REH cell (cell line): ENCODE measurements around the genes NKX2-2 and NXT1.

DNA sequence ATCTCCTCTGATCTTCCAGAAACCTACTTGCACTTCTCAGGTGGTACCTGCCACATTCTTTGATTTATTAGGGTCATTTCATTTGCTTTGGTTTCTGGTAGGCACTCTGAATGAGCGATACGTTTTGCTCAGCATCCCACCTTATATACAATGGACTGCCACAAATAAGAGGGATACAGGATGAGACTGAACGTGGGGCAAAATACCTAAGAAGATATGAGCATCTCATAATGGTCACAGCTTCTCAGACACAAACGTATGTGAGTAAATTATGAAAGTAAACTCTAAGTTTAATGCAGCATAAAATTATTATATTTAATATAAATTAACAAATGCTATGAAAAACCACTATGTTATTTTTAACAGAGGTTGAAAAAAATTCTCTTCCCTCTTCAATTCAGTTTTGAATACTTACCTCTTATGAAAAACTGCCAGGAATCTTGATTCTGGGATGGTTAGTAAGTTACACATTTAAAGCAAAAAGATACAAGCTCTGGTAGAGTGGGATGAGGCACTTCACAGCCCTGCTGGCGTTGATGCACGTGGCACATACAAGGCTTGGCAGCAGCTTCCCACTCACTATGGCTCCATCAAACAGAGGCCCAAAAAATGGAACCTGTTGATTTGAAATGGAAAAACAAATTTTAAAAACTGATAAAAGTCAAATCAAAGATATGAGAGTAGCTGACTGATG lies 104.6 kb downstream of the INSM1 start:
- PRO-cap: no peak

DNA sequence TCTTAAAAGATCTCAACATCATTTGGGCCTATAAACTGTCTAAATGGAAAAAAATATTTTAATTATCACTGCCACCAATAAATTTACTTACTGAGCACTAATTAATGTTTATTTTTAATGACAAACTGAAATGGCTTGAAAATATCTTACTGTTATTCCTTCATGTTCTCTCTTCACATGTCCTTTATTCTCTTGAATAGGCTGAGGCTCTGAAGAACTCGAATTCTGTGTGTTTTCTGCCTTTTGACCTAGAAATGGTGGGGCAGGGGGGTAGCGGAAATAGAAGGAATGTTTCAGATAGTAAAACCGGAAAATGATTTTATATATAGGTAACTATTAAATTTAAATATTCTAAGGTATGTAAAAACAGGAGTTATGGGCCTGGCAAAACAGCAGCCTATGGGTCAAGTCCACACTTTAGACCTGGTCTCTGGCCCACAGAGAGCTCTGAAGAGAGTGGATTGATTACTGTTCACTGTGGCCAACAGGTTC lies 123.3 kb downstream of the RALGAPA2 start:
- PRO-cap: no peak

DNA sequence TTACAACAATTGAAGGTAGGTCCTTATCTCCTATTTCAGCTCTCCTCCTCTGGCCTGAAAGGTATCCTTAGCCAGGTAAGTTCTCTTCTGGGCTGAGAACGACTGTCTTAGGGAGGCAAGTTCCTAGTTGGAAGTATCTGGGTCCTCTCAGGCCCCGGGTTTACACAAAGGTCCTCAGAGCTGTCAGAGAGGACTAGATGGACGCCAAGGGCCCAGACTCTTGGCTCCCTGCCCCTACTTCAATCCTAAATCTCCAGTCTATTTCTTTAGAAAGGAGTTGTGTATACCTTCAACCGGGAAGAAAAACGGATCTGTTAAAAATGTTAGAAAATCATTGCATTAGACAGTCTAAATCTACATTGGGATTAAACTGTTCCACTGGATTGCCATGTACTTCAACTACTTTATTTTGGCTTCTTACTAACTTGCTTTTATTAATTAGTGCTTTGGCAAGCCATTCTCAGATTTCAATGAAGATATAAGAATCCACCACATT lies 109.5 kb downstream of the RALGAPA2 start:
- PRO-cap: no peak

- PRO-cap: no peak
Observed at GRCh38 chr20:20604929-20605675, 107.3 kb downstream of the RALGAPA2 start.

GRCh38 chr20:20761338-20761882 lies 49.0 kb upstream of the RALGAPA2 start:
- PRO-cap: no peak

- PRO-cap: no peak
Observed at GRCh38 chr20:21101295-21101856, 24.5 kb upstream of the KIZ start.

GRCh38 chr20:21159837-21160206 lies 33.9 kb downstream of the KIZ start:
- PRO-cap: no peak

DNA sequence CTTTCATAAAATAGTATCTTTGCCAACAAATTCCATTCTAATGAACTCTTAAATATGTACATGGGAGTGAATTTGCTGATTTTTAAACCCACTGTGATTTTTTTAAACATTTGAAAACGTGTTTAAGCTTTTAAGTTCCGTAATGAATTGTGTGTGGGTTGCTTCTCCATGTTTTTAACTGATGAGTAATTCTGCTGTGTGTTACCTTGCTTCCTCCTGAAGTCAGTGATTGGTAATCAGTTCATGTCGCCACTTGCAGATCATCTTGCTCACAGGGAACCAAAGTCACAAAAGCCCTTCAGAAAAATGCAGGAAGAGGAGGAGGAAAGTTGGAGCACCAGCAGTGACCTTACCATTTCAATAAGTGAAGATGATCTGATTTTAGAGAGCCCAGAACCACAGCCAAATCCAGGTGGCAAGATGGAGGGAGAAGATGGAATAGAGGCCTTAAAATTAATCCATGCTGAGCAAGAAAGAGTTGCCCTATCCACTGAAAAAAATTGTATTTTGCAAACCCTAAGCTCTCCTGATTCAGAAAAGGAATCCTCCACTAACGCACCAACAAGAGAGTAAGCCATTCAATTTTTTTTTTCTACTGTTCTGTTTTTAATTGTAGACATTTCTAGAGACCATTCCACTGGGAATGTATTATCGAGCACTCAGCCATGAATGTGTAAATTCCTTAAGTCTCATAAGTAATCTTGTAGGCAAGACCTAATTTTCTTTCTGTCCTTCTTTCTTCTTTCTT lies 36.9 kb downstream of the KIZ start:
- PRO-cap: no peak

GRCh38 chr20:21179637-21180187 lies 53.8 kb downstream of the KIZ start:
- PRO-cap: no peak

- PRO-cap: no peak
Observed at GRCh38 chr20:21513519-21514620, at the start of gene NKX2-2. Gene NKX2-2 (minus strand): TSS chr20:21514064.

DNA sequence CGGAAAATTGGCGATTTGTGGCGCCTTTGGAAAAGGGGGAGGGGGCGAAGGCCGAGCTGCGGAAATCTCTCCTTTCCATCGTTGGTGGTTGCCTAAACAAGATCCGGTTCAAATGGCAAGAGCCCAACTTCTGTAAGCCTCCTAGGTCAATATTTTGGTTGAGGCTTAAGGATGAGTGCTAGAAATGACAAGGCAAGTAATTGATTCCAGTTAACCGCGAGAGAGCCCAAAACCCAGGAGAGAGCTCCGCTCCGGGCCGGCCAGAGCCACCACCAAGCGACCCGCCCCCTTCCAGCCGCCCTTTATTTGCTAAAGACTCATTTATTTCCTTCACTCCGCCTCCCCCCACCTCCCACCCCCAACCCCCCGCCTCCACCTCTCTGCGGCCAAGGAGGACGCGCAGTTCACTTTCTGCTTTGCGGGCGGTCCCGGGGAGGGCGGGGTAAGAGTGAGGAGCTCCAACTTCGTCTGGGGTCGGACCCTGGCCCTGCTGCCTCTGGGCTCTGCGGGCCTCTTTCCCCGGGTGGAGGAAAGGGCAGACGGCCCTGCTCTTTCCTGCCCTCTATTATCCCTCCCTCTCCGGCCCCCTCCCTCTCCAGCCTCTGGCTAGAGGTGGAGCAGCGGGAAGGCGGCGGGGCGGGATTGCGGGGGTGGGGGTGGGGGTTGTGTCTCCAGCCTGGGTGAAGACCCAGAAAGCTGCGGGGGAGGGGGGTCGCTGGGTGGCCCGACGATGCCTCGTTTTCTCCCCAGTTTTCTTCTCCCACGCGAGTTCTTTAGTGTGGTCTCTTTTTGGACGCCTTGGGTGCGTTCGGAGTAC lies 965 bp upstream of the NKX2-2 start:
- PRO-cap: no peak

- PRO-cap: no peak
Observed at GRCh38 chr20:21521191-21522237, 7.7 kb upstream of the NKX2-2 start.

GRCh38 chr20:22861766-22862587 lies 173.1 kb upstream of the SSTR4 start:
- PRO-cap: no peak

DNA sequence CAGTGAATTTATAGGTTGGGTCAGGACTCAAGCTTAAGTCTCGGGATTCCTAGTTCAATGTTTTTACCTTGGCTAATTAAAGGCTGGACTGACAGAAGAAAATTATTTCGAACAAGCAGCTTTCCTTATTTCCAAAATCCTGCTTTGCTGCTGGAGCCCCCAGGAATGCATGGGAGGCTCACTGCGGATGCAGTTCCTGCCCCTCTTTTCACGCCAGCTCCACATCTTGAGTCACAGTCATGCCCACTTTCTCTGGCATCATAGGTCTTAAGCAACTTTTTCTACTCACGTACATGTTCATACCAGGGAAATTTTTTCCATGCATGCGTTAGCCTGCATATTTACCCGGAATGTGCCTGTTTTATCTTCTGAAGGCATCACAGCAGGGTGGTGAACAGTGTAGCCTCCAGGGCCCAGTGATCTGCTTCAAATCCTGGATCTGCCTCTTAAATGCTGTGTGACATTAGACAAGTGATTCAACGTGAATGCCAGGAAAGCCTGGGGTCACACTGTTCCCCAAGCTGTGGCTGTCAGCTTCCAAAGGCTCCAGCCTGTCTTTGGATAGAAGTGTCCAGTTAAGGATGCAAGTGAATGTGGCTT lies 30.1 kb upstream of the CD93 start:
- PRO-cap: no peak

DNA sequence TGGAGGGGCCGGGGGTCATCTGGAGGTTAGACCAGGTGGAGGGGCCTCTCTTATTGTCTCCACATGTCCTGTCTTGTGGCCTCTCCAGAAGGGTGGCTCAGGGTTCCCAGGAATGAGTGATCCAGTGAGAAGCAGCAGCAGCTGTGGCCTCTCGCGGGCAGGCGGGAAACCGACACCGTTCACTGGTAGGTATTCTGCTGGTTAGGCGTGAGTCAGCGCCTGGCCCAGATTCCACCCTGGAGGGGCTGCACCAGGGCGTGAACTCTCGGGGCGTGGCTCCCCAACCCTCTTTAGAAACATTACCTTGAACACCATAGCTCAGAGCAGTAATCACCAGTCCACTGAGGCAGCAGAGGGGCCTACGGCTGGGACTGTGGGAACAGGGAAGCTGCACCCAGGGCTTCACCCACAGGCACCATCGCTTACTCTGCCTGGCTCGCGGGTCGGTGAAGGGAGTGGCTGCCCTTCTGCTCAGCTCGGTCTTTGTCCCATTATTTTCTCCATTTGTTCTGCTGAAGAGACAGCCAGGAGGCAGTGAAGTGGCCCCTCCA lies 50.8 kb upstream of the CD93 start:
- PRO-cap: no peak

DNA sequence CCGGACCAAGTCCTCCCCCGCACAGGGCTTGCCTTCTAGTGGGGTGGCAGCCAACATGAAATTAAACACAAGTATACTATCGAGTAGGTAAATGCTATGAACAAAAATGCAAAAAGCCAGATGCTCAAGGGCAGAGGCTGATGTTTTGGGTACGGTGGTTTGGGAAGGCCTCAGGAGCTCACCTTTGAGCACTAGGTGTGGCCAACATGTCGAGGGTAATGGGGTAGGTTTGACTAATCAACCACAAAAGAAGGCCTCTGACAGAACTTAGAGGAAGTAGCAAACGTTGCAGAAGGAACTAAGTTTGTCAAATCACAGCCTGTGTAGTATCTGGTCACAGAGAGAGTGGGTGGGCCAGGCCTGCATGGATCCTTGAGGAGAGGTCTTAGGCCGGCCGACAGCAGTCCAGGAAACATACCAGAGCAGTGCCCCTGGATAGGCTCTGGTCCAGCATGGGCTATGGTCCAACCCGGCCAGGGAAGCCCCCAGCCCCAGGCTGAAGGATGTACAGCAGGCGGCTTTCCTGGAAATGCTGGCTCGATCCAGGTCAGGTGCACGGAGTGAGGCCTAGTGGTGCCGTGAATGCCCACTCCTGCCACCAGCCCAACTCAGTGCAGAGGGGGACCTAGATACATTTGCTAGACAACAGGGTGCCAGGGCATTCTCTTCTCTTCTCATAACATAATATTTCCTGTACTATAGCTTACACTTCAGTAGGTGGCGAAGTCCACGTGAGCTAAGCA lies 56.2 kb upstream of the CD93 start:
- PRO-cap: no peak

- PRO-cap: no peak
Observed at GRCh38 chr20:23142891-23143530, 56.9 kb upstream of the CD93 start.

DNA sequence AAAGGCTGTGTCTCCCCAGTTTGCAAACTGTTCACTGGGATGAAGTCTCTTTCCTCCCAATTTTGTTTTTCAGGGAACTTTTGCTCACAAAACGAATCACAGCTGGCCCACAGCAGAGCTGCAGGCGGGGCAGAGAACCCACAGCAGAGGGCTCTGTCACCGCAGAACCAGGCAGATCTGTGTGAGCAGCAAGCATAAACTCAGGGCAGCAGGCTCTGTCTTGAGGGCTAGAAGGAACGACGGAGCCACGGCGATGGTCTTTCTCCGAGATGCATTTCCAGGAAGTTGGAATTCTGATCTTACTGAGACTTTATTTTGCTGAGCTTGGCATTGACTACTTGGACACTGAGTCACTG lies 106.5 kb upstream of the NXT1 start:
- PRO-cap: no peak

DNA sequence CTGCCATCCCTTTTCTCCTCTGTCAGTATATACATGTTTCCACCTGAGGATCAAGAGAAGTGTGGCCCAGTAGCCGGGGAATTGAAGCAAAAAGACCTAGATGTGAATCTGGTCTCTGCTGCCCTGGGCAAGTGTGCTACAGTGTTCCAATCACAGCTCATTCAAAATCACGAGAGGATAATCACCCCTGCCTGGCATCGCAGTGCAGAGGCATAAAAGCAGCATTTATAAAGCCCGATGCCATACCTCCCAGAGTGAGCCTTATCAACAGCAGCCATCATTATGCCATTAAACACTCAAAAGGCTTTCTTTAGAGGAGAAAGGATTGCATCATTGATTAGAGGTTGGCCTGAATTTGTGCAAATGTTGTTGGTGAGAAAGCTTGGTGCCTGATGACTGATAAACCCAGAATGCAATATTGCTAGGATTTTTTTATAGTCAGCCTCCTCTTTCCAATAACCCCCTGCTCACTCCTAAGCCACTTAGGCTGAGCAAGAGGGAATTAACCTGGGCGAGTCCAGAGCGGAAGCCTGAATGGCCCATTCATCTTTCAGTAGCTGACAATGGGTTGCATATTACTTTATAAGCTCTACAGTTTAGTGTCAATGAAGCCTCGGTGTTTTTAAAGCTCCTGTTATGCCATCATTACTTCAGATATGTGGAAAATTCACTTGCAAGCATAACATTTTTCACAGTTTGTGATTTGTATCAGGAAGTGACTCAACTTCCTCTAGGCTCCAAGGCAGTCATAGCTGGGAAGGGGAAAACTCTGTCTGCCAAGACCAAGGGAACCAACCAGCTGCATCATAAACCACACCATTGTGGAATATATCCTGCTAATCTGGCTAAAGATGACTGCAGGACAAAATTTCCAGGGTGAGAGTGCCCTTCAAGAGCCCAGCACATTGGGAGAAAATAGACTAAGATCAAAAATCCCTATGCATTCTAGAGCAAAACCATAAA lies 92.4 kb upstream of the NXT1 start:
- PRO-cap: no peak

- PRO-cap: bidirectional peak, plus-strand start at chr20:23350791, minus-strand start at chr20:23350662
Observed at GRCh38 chr20:23350702-23350989, at the start of gene NXT1. Gene NXT1 (plus strand): TSS chr20:23350791.